Temporal lobe (tissue), 2 donors: ENCODE measurements around the genes SLC26A1 and NKX1-1.

GRCh38 chr4:74040-74795 lies 21.1 kb downstream of the ZNF595 start:
- RAMPAGE, long total RNA = no peak

DNA sequence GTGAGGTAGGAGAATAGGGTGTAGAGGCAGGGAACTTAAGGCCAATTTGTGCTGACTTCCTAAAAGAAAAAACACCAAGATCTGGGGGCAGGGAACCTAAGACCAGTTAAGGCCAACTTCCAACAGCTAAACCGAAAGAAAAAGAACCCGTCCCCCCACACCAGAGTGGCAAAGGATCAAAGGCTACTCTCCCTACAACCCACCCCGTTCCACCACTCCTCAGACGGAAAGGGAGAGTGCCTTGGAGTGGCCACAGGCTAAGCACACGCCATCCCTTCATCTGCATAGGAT lies 3.7 kb upstream of the ZNF718 start:
- RAMPAGE, long total RNA = no peak

DNA sequence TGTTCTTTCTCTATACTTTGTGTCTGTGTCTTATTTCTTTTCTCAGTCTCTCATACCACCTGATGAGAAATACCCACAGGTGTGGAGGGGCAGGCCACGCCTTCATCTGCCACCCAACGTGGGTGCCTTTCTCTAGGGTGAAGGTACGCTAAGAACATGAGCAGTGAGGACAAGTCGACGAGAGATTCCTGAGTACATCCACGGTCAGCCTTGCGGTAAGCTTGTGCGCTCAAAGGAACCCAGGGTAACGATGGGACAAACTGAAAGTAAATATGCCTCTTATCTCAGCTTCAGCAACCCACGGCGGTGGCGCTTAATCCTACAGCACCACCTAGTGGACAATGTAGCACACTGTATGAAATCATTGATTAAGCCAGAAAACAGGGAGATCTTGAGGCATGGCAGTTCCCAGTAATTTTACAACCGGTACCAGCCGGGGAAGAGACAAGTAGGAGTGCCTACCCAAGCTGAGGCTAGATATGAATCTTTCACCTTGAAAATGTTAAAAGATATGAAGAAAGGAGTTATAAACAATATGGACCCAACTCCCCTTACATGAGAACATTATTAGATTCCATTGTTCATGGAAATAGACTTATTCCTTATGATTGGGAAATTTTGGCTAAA lies 63.1 kb downstream of the ZNF732 start:
- RAMPAGE, long total RNA = no peak

DNA sequence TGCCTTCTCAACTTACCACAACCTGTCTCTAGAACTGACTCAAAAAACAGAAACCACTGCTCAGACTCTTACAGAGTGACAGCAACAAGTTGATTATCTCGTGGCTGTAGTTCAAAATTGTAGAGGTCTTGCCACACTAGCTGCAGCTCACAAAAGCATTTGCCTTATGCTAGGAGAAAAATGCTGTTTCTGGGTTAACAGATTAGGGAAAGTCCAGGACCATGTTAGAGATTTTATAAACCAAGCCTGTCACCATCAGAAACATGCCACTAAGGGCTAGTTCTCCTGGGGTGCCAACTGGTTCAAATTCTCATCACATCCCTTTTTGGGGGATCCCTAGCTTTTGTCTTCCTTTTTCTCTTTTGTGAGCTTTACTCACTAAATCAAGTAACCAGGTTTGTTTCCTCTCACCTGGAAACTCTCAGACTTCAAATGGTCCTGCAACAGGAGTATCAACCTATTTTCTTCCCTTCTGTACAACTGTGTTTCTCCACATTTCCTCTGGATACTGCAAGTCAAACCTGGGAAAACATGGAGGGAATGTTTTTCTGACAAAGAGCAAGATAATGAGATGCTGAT lies 63.5 kb downstream of the ZNF721 start:
- RAMPAGE, long total RNA = no peak

DNA sequence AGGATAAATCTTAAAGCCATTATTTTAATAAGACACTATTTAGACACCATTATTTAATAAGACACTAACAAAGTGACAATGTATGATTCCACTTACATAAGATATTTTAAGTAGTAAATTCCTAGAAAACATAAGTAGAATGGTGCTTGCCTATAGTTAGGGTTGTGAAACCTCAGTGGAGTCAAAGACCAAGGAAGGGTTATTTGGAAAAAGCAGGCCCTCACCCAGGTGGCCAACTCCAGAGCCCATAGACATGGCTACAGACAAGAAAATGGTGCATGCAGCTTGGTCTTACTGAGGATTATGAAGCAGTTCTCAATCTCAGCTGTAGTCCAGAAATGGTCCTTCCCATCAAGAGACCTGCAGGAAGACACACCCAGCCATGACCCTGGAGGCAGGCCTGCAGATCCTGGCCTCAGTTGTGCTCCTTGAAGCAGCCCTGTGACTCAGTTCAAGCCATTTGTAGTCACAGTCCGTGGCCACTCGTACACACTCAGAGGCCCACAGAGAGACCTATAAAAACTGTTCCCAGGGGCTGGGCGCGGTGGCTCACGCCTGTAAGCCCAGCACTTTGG lies 31.5 kb downstream of the ZNF721 start:
- RAMPAGE, long total RNA = no peak

- RAMPAGE, long total RNA = no peak
Measured at GRCh38 chr4:663878-664540, 10.1 kb downstream of the ATP5ME start.

DNA sequence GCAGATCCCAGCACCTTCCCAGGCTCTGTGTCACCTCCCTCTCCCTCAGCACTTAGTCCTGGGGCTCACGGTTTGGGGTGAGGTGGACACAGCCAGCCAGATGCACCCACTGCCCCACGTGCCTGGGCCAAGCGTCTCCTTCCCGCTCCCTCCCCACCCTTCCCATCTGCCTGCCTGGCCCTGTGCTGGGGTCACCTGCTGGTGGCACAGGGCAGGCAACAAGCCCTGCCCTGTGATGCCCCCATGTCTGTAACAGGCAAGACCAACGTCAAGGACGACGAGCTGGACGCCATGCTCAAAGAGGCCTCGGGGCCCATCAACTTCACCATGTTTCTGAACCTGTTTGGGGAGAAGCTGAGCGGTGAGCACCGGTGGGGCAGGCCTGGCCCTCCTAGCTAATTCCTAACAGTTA lies 5.3 kb downstream of the MYL5 start:
- RAMPAGE, long total RNA = no peak

GRCh38 chr4:688268-688845 lies 594 bp downstream of the SLC49A3 start:
- RAMPAGE, long total RNA = no peak

- RAMPAGE, long total RNA = no peak
Measured at GRCh38 chr4:905181-906015, 26.7 kb downstream of the GAK start.

GRCh38 chr4:962305-963366 lies 10.7 kb downstream of the DGKQ start:
- RAMPAGE, long total RNA = no peak

- RAMPAGE, long total RNA = no peak
Measured at GRCh38 chr4:986348-986828, 456 bp upstream of the IDUA start.

DNA sequence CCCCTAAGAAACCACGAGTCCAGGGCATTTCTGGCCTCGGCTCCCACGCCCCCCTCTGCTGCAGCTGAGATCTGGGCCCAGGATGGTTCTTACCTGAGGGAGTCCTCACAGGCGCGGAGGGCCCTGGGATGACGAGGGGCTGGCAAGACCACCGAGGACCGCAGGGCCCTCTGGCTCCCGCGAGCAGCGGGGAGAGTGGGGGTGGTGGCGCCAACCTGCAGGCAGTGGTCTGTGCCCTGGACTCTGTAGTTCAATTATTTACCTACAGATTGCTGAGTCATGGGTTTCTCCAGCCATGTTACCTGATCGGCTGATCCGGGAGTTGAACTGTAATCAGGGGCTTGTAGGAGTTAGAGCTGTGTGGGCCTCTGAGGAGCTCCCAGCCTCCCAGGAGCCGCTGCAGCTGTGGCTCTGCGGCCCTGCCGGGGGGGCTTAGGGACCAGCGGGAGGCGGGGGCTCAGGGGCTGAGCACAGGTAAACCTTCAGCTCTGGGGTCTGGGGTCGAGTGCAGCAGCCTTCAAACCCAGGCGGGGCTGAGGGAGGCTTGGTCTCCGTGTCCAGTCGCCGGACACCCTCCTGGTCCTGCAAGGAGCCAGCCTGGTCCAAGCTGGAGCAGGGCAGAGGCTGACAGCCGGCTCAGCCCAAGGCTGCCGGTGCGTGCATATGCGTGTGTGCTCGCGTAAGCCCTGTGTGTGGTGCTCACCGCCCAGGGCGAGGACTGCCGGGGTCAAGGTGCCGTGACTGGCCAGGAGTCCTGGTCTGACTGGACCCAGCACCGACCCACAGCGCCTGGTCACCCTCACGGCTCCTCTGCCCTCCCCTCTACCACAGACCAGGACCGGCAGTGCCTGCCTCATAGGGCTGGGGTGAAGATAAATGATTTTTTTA lies at the start of gene SLC26A1:
SLC26A1 (minus strand) TSS at position 197 of the 888 bp plus-strand sequence.
- RAMPAGE, long total RNA = no peak

DNA sequence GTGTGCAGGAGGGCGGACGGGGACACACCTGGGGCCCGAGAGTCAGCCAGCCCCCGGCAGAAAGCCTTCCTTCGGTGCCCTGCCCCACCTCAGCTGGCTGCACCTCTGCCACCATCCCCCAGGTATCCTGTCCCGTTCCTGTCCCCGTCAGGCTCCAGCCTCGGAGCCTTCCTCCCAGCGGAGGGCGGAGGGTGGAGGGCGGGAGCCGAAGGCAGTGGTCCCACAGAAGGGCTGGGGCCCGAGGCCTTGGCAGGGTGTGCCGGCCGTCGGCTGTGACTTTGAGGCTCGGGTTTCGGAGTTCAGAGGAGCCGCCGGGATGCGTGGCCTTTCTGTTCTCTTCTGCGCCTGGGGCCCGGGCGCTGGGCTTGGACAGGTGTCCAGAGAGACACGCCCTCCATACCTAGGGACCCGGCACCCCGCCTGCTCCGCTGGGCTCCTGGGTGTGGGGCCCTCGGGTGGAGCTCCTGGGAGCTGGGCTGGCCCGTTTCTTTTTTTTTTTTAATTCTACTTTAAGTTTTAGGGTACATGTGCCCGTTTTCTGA lies 11.2 kb downstream of the FGFRL1 start:
- RAMPAGE, long total RNA = no peak

GRCh38 chr4:1232493-1233635 lies 16.1 kb downstream of the CTBP1 start:
- RAMPAGE, long total RNA = no peak

- RAMPAGE, long total RNA = no peak
Measured at GRCh38 chr4:1245734-1246162, 3.2 kb downstream of the CTBP1 start.

- RAMPAGE, long total RNA = no peak
Measured at GRCh38 chr4:1346155-1346834, 713 bp upstream of the UVSSA start.

DNA sequence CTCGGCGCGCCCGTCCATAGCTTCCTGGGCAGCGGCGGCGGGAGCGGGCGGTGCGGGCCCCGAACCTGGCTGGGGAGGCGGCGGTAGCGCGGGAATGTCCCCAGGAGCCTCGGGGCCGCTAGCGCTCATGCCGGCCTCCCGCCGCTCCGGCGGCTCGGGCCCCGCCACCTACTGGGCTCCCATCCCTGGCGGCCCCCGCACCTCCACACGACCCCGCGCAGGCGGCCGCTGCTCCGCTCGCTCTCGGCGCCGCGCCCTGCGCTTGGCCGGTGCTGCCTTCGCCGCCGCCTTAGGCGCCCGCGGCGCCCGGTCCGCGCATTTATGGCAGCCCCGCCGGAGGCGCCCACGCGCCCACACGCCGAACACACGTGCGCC lies at the start of gene NKX1-1:
NKX1-1 (minus strand) TSS at position 129 of the 375 bp plus-strand sequence.
- RAMPAGE, long total RNA = no peak

GRCh38 chr4:1547684-1548058 lies 136.4 kb downstream of the FAM53A start:
- RAMPAGE, long total RNA = no peak

- RAMPAGE, long total RNA = no peak
Measured at GRCh38 chr4:1604802-1605400, 79.2 kb downstream of the FAM53A start.

- RAMPAGE, long total RNA = no peak
Measured at GRCh38 chr4:1623550-1623991, 60.5 kb downstream of the FAM53A start.